Anterior vena cava (tissue), 1 donor: Measurements from ENCODE around the genes MPHOSPH6 and NECAB2.

- PRO-cap: no peak
Measured at GRCh38 chr16:81816708-81817251, 37.7 kb downstream of the PLCG2 start.

GRCh38 chr16:81817287-81817802 lies 38.3 kb downstream of the PLCG2 start:
- PRO-cap: no peak

- PRO-cap: no peak
Measured at GRCh38 chr16:81822829-81823710, 44.0 kb downstream of the PLCG2 start.

DNA sequence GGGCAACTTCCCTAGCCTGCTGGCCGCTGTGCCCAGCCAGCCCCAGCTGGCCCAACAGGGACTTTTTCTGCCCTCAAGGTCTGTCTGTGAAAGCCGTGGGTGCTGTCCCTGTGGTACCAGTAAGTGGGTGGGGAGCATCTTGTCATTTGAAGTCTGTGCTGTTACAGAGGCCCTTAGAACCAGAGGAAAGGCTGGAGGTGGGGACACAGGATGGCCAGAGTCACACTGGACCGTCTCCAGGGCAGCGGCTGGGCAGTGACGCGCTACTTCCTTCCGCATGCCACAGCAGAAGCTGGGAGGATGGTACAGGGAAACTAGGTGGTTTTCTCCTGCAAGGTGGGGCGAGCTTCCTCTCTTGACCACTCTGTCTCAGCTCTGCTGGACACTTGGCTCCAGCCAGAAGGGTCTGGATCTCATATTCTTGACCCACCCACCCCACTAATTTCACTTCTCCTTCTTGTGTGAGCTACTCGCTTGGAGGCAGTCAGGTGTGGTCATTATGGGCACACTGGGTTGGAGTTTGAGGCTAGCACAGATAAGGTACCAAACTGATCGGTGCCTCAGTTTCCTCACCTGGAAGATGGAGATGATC lies 87.9 kb downstream of the PLCG2 start:
- PRO-cap: no peak

- PRO-cap: no peak
Measured at GRCh38 chr16:82138699-82139083, 31.3 kb downstream of the MPHOSPH6 start.

- PRO-cap: bidirectional peak, plus-strand start at chr16:82170358, minus-strand start at chr16:82170215
Measured at GRCh38 chr16:82169566-82170452, at the start of gene MPHOSPH6. TSS of gene MPHOSPH6 (minus strand) at chr16:82170224.

DNA sequence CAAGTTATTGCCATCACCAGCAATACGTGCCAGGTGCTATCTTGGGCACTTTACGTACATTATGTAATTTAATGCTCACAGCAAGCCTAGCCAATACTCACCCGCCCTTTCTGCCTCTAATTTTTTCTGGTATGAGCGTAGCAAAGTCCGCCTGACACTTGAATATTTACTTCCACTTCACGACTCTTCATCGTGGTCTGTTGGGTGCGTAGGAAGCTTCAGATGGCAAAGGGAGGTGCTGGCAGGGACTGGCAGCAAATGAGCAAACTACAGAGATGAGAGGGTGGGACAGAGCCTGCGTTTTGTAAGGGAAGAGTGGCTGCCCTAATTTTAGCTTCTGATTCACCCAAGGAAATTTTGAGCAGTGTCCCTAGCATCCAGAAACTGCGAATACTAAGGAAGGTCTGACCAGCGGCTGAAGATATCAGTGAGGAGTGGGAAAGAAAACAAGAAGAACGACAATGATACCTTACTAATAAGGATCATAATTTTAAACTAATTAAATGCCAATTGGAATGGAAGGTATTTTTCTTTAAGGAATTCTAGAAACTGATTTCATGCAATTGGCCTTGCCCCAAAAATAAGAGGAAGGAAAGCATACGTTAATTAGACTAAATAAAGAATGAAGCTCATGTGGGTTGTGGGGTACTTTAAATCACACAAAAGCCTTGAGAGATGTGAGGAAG lies 41.9 kb upstream of the CDH13 start:
- PRO-cap: no peak

DNA sequence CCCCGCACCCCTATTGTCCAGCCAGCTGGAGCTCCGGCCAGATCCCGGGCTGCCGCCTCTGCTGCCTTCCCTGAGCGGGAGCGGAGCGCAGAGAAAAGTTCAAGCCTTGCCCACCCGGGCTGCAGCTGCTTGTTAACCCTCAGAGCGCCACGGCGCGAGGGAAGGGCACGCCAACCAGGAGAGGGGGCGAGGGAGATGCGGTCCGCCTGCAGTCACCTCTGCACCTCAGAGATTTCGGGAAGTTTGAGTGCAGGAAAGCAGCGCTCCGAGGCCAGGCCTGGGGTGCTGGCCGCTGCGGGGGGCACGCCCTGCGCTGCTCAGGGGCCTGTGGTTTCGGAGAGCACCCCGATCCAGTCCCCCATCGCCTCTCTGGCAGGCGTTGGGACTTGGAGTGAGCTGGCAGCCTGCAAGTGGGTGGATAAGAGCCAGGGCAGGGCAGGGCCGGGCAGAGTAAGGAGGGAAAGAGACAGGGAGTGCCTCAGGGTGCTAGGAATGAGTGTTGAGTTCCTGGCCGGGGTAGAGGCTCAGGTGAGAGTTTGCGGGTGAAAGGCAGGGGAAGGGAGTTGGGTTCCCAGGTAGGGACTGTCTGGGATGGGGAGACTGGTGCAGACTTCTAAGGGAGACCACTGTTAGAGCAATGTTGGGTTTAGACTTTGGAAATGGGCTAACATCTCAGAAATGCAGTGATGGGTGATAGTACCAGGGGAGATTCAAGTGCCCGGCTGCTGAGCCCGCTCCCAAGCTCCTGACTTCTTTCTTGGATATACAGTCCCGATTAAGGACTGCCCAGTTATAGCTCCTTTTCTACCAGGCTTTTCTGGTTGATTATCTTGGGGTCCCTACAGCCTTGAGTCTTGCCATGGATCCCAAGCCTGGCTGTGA lies 1.3 kb downstream of the CDH13 start:
- PRO-cap: unidirectional peak, minus-strand start at position 371 of the sequence

GRCh38 chr16:82629420-82630282 lies 2.9 kb downstream of the CDH13 start:
- PRO-cap: no peak

- PRO-cap: no peak
Measured at GRCh38 chr16:82700804-82701389, 74.1 kb downstream of the CDH13 start.

DNA sequence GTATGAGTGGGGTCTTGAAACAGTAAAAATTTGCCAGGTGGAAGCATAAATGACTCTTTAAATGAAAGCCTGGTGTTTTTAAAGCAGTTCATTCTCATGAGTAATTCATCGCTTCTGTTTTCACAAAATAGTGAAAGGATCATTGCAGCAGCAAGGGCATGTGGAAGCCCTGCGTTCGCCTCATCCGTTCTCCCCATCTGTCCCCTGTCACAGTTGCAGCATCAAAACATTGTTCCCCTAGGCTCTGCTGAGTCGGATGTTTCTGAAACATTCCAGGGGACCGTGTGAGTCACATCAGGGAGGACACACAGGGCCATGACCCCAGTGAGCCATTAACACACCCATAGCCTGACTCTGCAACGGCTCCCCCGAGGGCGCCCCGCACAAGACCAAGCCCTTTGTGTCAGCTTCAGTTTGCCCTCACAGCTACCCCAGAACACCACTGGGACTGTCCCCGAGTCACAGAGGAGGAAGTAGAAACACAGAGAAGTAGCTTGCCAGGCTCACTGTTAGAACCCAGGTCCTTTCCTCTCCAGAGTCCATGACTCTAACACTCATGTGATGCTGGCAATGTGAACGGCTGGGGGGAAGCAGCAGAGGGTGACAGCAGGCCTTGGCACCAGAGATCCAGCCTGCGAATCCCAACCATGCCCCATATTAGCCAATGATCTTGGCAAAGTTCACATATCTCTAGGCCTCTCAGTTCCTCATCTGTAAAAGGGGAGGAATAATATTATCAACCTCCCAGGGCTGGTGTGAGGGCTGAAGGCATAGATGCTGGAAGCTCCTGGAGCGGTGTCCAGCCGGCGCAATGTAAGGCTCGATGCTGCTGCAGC lies 63.2 kb upstream of the HSBP1 start:
- PRO-cap: no peak

- PRO-cap: no peak
Measured at GRCh38 chr16:83965405-83966243, 2.4 kb upstream of the NECAB2 start.

GRCh38 chr16:83968041-83968888 lies at the start of gene NECAB2:
TSS of gene NECAB2 (plus strand) at chr16:83968244.
- PRO-cap: unidirectional peak, plus-strand start at chr16:83968624

DNA sequence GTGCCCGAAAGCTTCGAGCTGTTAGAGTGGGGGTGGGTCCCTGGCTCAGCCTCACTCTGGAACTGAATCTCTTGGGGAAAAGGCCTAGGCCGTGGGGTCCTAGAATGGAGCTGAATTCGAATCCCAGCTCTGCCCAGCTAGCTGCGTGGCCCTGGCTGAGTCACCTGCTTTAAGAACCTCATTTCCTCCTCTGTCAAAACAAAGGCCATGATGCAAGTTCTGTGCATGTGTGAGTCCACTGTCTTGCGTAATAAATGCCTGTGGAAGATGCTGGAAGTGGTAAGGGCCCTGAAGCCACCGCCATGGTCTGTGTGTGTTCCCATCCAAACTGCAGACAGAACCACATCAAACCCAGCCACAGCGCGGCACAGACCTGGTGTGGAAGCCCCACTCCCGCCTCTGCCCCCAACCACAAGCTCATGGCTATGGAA lies 25.9 kb downstream of the NECAB2 start:
- PRO-cap: no peak

- PRO-cap: no peak
Measured at GRCh38 chr16:84082005-84082602, 34.6 kb downstream of the MBTPS1 start.

DNA sequence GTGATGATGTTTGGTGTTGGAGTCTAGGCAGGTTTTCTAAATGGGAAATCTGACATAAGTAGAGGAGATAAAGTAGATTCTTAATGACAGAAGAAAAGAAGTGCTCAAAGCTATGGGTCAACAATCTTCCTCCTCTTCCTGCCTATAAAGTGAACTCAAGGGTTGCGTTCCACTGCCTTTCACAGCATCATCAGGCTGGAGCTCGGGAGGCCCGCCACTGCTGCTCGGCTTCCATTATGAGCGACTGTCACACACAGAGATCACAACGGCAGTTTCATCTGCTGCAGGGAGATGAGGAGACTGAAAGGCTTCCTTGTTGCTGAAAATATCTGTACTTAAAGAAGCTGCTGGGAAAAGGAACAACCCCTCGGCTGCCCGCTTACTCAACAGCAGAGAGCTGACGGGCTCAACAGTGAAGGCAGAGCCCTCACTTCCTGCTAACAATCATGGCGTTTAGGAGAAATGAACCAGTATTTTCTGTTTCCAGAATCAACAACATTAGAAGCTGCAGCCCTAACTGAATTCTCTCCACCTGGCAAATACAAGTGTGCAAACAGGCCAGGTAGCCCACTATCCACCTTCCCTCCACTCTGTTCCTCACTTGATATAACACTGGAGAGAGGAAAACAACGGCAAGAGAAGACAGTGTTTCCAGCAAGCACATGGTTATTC lies 33.9 kb downstream of the MBTPS1 start:
- PRO-cap: no peak

DNA sequence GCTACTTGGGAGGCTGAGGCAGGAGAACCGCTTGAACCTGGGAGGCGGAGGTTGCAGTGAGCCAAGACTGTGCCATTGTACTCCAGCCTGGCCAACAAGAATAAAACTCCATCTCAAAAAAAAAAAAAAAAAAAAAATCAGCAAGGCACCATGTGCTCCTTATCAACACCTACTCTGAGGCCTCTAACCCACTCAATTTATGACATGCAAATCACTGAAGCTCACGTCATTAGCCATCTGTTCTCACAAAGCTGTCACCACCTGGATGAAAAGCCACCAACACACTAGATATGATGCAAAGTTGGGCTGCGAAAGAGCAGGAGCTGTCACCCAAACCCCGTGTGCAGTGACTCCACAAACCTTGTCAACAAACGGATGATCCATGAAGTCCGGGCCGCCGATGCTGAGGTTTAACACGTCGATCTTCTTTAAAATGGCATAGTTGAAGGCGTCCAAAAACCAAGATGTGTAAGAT lies 25.3 kb downstream of the MBTPS1 start:
- PRO-cap: no peak

- PRO-cap: no peak
Measured at GRCh38 chr16:84295140-84295759, 572 bp downstream of the WFDC1 start.

DNA sequence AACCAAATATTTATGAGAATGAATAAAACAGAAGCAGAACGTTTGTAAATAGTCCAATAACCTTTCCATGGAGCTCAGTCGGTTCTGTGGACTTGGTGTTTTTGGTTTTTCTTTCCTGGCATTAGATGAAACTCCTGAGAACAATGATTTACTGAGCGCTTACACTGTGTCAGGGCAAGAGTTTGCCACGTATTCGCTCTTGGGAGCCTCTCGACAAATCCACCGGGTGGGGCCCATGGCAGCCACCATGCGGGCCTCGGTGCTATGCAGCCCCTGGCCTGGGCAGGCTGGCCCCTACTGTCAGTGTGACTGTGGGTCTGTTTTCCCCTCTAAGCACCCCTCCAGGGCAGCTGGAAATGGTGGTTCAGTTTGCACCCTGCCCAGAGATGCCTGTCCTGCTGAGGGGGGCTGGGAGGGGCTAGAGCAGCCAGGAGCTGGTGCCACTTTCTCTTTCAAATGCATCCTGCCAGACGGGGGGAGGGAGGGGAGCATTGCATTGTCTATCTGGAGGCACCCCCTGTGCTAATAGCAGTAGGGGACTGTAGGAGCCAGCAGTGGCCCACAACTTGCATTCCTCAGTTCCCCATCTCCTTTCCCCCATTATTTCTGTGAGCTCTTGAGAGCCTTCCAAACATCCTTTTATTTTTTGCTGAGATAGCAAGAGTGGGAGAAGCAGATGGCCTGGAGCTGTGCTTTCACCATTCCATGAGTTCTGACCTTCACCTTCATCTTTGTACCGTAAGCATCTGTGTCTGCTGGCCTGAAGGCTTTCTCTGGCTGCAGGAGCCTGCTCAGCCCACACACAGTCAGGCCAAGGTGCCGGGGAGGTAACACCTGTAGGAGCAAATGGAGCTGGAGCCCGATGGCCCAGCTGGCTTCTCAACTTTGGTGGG lies 5.0 kb downstream of the WFDC1 start:
- PRO-cap: no peak

- PRO-cap: no peak
Measured at GRCh38 chr16:84362250-84362795, 6.0 kb upstream of the ATP2C2 start.